Metanephros (tissue), 2 donors: ENCODE measurements around the gene PDE1C.

- RAMPAGE, long total RNA: no peak
Measured at GRCh38 chr7:29319669-29320522, 125.3 kb downstream of the CHN2 start.

- RAMPAGE, long total RNA: no peak
Measured at GRCh38 chr7:29337175-29337536, 142.6 kb downstream of the CHN2 start.

- RAMPAGE, long total RNA: no peak
Measured at GRCh38 chr7:29400336-29400933, 163.2 kb upstream of the PRR15 start.

DNA sequence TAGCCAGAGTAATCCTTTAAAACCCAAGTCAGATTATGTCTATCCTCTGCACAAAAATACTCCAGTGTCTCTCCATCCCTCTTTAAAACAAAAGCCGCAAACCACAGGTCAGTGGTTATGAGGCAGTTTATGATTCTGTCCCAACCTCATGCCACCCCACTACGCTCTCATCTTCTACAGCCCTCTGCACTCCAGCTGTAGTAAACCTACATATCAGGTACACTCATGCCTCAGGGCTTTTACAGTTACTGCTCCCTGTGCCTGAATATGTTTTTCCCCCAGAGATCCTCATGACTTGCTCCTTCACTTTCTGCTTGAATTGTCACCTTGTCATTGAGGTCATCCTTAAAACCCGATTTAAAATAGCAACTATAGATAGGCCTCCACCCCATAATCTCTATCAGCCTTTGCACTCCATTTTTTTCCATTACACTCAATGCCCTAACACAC is 113.7 kb downstream of the PRR15 start:
- RAMPAGE, long total RNA: no peak

- RAMPAGE, long total RNA: no peak
Measured at GRCh38 chr7:29809199-29809478, 2.8 kb downstream of the WIPF3 start.

DNA sequence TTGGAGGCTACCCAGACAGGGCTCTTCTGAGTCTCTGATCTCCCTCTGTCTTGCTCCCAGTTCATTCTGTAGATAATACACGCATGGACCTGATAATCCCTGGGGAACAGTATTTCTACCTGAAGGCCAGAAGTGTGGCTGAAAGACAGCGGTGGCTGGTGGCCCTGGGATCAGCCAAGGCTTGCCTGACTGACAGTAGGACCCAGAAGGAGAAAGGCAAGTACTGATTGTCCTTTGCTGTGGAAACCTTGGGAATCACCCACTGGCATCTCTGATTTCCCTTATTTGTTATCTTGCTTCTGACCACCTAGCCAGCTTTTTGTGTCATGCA is 17.9 kb downstream of the PLEKHA8 start:
- RAMPAGE, long total RNA: no peak

GRCh38 chr7:30142664-30143357 is 8.0 kb downstream of the MTURN start:
- RAMPAGE, long total RNA: no peak

DNA sequence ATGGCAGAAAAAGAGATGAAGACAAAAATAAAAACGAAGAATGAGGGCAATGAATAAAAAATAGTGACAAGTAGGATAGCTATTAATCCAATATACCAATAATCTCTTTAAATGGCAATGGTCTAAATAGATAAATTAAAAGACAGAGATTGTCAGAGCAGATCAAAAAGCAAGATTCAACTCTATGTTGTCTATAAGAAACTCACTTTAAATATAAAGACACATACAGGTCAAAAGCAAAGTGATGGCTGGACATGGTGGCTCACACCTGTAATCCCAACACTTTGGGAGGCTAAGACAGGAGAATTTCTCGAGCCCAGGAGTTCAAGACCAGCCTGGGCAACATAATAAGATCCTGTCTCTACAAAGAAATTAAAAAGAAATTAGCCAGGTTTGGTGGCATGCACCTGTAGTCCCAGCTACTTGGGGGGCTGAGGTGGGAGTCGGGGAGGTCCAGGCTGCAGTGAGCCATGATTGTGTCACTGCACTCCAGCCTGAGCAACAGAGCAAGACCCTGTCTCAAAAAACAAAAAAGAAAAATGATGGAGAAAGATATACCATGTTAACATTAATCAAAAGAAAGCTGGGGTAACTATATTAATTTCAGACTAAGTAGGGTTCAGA is 67.2 kb upstream of the ZNRF2 start:
- RAMPAGE, long total RNA: no peak

DNA sequence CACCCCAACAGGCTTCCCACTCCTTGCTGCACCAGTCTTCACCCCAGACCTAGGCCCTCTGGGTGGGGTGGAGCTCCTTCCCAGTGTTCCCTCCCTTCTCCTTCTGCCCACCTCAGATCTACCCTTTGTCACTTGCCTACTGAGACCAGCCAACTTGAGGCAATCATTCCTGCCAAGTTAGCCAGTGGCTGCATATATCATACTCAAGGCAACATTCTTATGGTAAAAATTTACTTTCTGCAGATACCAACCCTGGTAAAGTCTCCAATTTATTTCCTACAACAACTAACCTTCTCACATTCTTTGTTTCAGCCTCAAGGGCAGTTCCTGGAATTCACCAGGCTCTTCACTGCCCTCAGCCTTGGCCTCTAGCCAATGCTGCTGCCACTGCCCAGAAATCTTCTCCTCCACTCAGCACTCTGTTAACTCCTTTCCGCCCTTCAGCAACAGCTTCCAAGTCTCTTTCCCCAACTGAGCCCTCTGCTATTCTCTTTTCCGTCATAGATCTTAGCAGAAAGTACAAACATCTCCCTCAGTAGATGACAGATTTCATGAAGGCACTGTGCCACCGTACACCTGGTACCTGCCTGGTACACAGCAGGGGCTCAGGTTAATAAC is 31.2 kb upstream of the ZNRF2 start:
- RAMPAGE, long total RNA: no peak

DNA sequence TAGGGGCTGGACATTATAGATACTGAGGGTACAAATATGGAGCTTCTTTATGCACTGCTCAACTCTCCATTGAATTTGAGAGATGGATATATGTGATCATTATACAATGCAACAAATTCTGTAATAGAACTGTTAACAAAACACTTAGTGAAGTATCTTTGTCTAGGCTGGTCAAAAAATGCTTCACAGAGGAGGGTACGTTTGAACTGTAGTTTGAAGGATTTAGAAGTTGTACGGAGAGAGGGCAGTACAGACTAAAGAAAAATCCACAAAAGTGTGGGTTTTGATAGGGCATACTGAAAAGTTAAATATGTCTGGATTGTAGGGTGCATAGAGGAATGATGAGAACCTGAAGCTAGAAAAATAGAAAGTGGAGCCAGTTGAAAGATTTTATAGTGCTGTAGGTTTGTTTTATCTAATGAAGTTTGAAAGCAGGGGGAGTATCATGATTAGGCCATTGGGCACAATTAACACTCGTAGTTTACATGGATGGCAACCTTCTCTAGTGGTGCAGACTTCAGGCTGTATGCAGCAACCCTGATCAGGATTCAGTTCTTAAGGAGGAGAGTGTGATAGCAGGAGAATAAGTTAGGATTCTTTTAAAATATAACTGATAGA is 6.6 kb downstream of the ZNRF2 start:
- RAMPAGE, long total RNA: no peak

DNA sequence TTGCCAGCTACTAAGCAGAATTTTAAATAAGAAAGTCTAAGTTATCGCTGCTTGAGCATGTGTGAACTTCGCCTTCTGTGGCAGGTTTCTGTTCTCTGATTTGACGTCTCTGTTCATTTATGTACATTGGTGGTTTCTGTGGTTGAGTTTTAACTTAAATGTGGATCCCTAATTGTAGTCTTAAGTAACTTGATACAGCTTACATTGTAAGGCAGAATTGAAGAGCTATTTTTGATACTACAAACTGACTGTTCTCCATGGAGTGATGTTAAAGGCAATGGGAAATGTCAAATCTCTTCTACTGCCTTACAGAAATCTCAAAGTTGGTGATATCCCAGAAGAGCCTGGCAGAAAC is 46.4 kb downstream of the ZNRF2 start:
- RAMPAGE, long total RNA: no peak

DNA sequence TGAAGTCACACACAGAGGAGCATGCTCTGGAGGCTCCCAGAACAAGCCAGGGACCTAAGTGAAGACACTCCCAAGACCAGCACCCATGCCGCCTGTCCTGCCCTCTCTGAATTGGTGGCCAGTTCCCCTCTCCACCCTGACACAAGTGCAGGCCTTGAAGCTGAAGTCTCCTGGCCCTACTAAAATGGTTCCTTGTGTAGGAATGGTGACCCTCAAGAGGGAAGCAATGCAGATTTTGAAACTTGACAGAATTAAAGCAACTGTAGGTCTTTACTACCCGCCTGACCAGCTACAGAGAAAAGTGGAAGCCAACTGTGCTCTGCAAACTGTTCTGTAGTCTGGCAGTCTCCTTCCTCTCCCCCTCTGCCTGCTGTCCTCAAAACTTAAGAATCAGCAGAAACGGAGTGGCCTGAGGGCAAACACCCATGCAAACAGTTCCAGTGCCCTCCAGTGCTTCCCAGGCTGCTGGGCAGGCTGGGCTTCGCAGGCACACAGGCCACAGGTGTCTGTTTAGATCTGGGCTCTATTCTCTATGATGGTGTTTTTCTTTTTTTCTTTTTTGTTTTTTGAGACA is 51.0 kb downstream of the NOD1 start:
- RAMPAGE, long total RNA: no peak

GRCh38 chr7:30496801-30497492 is 7.7 kb downstream of the GGCT start:
- RAMPAGE, long total RNA: no peak

DNA sequence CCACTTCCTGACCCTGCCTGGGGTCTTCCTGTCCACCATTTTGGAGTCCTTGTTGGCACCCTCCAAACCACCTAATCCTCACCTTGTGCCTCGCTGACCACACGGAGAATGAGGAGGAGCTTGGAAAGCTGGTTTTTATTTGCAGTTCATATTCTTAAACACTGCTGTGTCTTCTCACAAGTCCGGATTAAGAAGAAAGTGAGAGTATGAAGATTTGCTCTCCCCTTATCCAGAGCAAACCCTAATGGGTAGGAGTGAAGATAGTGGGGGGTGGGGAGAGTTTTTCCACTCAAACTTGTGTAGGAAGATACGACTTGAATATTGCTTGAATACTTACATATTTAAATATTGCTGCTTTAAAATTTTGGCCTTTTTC is 29.7 kb upstream of the GGCT start:
- RAMPAGE, long total RNA: no peak

DNA sequence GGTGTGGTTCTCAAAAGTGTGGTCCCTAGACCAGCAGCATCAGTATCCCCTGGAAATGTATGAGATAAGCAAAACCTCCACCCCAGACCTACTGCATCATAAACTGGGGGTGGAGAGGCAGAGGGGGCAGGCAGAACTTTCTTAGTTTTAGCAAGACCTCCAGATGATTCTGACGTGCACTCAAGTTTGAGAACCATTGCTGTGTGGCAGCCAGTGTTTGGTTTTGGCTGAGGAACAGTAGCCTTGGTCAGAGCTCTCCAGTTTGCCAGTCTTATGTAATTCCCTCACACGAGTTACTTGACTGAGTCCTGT is 38.4 kb downstream of the GARS1 start:
- RAMPAGE, long total RNA: no peak

DNA sequence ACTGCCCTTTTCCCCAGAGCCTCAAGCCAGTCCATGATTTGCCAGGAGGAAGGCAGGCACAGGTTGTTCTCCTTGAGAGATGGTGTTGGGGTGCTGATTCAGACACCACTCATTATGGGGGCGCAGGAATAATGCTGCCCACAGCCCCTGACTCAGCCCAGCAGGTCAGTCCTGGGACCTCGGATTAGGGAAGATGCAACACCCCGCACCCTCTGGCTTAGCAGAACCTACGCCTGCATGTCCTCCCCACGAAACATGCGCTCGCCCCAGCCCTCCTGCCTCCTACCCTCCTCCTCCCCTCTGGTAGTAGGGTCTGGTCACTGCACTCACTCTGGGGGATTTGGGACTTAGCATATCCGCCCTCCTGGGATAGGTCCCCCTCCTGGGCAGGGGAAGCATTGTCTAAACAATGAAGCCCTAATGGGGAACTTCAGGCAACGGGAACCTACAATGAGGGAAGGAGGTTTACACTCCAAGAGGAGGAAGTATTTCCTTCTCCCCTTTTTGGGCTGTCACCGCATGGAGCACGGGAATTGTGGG is 1.0 kb downstream of the CRHR2 start:
- RAMPAGE, long total RNA: no peak

- RAMPAGE, long total RNA: no peak
Measured at GRCh38 chr7:30846233-30846833, 65.3 kb upstream of the AQP1 start.

DNA sequence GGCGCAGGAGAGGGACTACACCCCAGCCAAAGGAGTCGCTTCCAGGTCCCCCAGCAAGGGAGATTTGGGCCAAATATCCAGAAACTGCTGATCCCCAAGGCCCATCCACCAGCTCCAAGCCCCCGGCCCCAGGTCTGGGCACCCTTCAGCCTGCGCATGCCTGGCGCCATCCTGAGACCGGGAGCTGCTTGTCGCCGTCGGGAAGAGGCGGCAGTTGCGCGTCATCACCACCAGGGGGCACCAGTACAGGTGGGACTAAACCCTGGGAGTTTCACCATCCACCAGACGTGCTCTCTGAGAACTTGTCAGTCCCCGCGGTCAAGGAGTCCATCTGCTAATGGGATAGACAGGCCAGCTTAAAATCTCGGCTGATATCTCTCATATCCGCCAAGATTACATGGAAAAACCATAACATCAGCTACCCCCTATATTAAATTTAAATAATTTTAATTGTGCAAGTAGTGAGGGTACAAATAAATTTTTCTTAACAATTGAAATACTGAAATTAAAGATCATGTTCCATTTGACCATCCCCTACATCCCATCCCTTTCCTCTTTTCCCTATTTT is 25.0 kb upstream of the GHRHR start:
- RAMPAGE, long total RNA: no peak

GRCh38 chr7:30983281-30984129 is 19.8 kb downstream of the GHRHR start:
- RAMPAGE, long total RNA: no peak

GRCh38 chr7:32070341-32070736 is at the start of gene PDE1C:
Gene PDE1C, minus strand, starts transcription at chr7:32070407.
- RAMPAGE, long total RNA: no peak